Mammary epithelial cell (primary cell): ENCODE data around the gene TANGO2.

DNA sequence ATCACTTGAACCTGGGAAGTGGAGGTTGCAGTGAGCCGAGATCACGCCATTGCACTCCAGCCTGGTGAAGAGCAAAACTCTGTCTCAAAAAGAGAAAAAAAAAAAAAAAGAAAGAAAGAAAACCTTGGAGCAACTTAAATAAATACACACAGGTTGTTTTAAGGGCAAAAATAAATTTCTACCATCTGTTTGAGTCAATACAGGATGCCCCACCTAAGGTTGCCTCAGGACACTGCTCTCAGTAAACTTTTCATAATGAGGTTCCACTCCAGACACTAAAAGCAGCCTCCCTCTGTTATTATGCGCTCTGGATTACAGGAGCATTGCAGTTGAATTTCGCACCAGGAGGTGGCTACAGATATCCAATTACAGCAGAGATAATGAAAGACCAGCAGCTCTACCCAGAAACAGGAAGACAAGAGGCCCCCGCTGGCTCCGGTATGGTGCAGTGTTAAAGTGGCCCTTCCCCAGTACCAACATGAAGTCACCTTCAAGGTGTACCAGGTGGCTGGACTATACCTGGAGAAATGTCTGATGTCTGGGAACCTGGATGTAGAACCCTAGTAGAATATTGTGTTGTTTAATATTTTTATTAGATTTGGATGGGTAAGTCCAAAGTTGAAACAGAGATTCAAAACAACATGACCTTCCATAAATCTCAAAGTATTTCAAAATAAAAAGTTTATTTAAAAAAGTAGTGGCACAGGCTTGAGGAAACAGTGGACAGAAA, 39.4 kb upstream of the SLC25A1 start:
- CAGE, long polyA plus RNA = no peak
- RRBS = no CpG with 5 or more reads among the region's 6 CpGs

DNA sequence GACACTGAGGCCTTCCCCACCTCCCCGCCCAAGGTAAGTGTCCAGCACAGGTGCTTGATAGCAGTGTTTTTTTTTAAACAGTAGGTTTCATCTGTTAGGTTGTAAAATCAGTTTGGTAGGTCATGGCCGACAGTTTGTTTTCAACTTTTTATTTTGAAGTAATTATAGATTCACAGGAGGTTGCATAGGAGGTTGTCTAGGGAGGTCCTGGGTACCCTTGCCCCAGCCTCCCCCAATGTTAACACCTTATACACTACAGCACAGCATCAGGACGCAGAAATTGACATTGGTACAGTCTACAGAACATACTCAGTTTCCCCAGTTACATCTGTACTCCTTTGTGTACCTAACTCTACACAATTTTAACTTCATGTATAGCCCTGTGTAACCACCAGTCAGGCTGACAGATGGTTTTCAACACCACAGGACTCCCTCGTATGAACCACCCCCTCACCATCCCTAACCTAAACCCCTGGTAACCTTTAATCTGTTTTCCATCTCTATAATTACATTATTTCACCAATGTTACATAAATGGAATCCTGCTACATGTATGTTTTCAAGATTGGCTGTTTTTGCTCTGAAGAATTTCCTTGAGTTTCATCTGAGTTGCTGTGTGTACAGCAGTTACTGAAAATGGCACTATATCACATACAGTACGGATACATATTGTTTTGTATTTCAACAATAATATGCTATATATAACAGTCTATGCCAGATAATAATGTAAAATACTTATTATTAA, 6.6 kb downstream of the C22orf39 start:
- CAGE, long polyA plus RNA = no peak
- RRBS = no CpG with 5 or more reads among the region's 5 CpGs

DNA sequence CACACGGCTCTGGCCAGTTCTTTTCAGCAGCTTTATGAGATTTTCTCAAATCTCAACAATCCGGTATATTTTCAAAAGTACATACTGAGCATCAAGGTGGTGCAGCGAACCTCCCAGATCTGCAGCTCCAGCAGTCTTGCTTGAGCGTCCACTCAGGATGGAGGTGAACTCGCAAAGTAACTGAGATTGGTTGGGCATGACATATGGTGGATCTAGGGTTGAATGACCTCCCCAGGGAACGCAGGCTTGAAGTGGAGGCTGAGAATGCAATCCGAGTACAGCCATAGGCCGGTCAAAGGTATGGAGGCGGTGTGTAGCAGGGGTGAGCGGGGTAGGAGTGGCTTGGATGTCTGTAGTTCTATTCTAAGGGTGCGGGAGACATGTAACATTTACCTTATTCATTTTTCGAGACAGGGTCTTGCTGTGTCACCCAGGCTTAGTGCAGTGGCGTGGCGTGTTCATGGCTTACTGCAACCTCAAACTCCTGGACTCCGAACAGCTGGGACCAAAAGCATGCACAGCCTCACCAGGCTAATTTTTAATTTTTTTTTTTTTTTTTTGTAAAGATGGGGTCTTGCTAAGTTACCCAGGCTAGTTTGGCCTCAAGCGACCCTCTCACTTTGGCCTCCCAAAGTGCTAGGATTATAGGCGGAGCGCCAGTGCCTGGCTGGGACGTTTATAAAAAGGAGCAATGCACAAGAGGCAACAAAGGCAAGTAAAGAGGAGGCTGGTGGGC, 685 bp upstream of the C22orf39 start:
- CAGE, long polyA plus RNA = no peak
- RRBS = no CpG with 5 or more reads among the region's 19 CpGs

- CAGE, long polyA plus RNA = no peak
- RRBS = no CpG with 5 or more reads among the region's 20 CpGs
These were observed 827 bp downstream of the UFD1 start for GRCh38 chr22:19477985-19478746.

- CAGE, long polyA plus RNA = no peak
- RRBS = no CpG with 5 or more reads among the region's 12 CpGs
These were observed 2.6 kb downstream of the CDC45 start for GRCh38 chr22:19482067-19483040.

DNA sequence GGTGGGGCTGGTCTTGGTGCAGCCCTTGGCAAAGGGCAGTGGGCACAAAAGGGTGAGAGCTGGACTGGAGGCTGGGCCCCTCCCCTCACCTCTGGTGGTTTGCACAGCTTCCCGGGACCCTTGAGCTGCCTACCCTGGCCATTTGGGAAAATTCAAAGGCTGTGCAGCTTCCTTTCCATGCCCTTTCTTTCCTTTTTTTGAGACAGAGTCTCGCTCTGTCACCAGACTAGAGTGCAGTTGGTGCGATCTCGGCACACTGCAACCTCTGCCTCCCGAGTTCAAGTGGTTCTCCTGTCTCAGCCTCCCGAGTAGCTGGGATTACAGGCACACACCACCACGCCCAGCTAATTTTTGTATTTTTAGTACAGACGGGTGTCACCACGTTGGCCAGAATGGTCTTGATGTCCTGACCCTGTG, 3.1 kb downstream of the CLDN5 start:
- CAGE, long polyA plus RNA = no peak
- RRBS = no CpG with 5 or more reads among the region's 9 CpGs

DNA sequence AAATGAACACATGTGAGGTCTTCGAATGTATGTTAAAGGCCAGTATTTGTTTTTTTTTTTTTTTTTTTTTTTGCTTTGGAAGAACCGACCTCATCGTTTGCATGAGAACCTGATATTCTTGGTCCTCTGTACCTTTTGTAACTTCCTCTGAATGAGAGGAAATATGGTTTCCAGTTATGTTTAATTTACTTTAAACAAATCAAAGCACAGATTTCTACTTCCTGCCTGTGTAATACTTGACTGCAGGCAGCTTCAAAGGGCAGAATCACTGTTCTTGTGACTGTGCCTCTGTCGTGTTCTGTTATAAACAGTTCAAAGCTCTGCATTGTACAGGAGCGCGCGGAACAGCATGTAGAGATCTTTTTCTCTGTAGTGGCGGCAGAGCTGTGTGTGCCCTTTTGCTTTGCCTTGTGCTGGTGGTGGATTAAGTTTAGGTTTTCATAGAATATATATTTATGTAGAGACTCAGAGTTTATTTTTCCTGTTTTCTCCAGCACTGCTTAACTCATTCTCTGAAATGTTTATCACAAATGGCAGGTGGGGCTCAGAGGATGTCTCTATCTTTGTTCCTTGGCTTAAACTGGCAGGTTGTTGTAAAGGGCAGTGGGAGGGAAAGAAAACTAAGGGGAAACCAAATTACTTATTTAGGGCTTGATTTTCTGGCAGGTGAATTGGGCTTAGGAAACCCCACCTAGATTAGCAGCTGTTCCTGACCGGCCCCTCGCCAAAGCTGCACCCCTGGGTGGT, 73.3 kb upstream of the CLDN5 start:
- CAGE, long polyA plus RNA = no peak
- RRBS = no CpG with 5 or more reads among the region's 10 CpGs

DNA sequence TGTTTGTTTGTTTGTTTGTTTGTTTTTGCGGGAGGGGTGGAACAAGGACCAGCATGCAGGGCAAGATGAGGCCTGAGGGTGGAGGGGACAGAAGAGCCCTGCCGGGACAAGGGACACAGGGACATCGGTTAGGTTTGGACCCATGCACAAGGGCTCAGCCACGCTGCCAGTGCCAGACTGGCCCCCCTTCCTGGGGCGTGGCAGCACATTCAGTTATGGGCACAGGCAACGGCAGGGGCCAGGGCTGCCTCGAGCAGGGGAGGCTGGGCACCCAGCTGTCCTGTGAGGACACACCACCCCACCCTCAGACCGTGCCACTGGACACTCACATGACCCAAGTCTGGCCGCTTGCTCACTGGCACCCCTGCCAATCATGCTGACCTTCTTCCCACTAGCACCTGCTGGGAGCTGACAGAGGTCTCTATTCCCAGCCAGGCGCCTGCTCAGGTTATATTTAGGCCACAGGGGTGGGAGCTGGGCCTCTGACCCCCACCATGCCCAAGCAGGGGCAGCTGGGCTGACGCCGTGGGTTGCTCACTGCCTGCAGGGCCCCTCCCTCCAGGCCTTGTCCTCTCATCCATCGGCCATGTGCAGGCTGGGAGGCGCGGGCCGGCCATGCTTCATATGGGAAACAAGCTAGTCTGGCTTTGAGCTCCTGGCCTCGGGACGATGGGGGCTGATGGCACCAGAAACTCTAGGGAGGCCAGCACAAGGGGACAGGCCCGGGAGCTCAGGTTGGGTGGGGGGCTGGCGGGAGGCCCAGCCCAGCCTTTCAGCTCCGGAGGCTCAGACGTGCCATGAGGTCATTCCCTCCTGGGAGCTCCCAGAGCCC, 15.3 kb upstream of the TBX1 start:
- CAGE, long polyA plus RNA = no peak
- RRBS = 74% methylated on average over 4 of the region's 22 CpGs

DNA sequence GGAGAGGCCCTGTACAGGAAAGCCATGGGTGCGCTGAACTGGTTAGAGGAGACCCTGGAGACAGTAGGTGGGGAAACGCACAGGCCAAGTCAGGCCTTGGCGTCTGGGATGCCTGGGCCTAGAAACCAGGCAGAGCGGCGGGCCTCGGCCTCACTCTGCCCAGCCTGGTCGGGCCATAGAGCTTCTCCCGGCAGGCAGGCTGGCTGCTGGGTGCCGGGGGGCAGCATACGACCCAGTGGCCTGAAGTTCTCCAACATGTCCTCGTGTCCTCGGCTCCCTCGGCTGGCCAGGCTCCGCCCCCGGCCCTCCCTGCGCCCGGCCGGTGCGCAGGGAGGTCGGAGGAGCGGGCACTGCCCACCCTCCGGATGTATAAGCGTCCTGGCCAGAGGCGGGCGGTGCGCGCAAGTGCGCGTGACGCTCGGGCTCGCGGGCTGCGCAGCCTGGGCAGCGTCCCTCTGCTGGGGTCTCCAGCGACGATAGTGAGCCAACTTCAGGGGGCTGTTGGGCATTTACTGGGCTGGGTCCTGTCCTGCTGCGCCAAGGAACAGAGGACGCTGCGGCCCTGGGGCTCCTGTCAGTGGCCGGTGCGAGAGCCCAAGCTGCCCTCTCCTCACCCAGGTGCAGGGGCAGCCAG, 2.1 kb upstream of the TBX1 start:
- CAGE, long polyA plus RNA = no peak
- RRBS = 93% methylated on average over 13 of the region's 42 CpGs

DNA sequence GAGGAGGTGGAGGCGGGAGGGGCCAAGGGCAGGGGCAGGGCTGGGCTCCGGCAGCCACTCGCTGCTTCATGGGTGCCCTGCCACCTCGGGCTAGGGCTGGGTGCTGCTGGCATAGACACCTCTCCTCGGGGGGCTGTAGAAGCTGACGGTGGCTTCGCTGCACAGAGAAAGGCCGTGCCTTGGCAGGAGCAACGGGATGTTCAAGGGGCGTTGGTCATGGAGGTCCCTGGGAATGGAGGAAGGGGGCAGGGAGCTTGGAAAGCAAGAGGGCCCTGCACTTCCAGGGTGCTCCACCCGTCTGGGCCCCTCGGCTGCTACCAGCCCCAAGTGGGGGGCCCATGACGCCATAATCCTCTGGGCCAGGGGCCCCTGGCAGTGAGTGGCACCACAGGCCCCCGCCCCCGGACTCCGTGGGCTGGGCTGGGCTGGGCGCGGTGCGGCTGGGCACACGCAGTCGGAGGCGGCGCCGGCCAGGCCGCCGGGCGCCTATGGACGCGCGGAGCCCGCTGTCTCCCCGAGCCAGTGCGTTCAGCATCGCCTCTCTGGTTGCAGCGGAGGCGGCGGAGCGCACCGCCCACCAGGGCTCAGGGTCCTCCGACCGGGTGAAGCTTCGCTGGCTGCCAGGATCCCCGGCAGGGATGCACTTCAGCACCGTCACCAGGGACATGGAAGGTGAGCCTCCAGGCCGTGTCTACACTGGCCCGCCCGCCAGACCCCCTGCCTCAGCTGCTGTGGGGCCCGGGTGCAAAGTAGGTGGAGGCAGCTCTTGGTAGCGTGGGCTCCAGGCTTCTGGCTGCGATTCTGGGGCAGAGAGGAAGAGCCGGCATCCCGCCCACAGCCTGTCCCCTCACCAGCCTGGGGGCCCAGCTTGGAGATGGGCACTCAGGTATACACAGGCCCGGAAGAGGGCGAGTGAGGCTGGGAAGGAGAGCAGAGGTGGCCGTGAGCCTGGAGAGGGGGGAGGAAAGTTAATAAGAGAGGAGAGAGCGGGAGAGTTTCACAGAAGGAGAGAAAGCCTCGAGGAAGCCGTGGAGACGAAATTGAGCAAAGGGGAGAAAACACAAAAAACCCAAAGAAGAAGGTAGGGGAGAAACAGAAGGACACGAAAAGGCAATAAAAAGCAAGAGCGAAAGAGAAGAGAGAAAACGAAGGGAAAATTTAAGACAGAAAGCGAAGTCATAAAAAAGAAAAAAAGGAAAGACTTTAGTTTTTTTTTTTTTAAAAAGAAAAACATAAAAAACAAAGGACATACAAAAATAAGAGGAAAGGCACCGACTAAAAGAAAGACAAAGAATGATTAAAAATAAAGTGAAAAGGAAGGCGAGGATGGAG, 1.1 kb upstream of the TBX1 start:
- CAGE, long polyA plus RNA = no peak
- RRBS = 44% methylated on average over 17 of the region's 65 CpGs

DNA sequence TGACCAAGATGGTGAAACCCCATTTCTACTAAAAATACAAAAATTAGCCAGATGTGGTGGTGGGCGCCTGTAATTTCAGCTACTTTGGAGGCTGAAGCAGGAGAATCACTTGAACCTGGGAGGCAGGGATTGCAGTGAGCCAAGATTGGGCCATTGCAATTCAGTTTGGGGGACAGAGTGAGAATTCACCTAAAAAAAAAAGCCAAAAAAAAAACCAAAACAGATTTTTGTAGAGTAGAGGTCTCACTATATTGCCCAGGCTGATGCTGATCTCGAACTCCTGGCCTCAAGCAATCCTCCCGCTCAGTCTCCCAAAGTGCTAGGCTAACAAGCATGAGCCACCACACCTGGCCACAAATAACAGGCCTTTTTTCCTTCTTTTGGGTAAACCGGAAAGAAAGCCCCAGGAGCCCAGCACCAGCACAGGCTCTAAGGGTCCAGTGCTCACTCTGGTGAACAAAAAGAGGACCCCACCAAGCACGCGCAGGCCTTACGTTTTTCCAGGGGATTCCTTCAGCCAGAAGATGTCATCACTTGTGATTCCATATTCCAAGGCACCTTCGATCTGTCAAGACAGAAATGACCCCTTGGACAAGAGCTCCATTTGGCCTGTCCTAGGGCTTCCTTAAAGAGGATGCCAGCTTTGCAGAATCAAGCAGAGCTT, 30.6 kb upstream of the COMT start:
- CAGE, long polyA plus RNA = no peak
- RRBS = no CpG with 5 or more reads among the region's 8 CpGs

DNA sequence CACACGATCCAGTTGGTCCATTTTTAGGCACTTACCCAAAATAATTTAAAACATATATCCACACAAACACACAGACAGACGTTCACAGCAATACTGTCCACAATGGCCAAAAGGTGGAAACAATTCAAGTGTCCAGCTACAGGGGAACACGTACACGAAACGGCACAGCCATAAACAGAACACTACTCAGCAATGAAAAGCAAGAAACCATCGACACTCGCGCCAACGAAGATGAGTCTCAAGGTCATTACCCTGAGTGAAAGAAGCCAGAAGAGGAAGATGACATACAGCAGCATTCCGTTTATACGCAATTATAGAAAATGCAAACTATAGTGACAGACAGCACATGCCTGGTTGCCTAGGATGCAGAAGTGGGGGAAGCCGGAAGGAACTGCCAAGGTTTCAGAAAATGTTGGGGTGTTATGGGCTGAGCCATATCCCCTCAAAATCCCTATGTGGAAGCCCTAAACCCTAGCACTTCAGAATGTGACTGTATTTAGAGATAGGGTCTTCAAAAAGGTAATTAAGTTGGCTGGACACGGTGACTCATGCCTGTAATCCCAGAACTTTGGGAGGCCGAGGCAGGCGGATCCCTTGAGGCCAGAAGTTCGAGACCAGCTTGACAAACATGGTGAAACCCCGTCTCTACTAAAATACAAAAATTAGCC, 13.2 kb upstream of the COMT start:
- CAGE, long polyA plus RNA = no peak
- RRBS = no CpG with 5 or more reads among the region's 17 CpGs

DNA sequence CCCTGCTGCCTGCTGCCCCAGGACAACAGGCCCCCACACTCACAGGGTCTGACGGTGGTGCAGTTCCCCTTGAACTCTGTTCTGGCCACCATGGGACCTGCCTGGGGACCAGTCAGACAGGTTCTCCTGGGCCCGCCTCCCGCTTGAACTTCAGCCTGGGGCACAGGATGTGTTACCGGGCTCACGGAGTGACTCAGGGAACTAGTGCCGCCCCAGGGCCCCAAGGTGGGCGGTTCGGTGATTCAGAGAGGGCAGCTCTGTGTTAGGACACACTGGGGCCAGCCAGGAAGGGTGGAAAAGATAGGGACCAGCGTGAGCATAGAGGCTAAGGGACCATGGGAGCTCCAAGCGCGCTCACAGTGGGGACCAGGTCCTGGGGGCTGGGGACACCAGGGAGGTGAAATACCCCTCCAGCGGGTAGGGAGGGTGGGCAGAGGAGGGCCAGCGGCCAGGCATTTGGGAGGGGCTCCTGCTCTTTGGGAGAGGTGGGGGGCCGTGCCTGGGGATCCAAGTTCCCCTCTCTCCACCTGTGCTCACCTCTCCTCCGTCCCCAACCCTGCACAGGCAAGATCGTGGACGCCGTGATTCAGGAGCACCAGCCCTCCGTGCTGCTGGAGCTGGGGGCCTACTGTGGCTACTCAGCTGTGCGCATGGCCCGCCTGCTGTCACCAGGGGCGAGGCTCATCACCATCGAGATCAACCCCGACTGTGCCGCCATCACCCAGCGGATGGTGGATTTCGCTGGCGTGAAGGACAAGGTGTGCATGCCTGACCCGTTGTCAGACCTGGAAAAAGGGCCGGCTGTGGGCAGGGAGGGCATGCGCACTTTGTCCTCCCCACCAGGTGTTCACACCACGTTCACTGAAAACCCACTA, 21.6 kb upstream of the TXNRD2 start:
- CAGE, long polyA plus RNA = no peak
- RRBS = no CpG with 5 or more reads among the region's 32 CpGs

DNA sequence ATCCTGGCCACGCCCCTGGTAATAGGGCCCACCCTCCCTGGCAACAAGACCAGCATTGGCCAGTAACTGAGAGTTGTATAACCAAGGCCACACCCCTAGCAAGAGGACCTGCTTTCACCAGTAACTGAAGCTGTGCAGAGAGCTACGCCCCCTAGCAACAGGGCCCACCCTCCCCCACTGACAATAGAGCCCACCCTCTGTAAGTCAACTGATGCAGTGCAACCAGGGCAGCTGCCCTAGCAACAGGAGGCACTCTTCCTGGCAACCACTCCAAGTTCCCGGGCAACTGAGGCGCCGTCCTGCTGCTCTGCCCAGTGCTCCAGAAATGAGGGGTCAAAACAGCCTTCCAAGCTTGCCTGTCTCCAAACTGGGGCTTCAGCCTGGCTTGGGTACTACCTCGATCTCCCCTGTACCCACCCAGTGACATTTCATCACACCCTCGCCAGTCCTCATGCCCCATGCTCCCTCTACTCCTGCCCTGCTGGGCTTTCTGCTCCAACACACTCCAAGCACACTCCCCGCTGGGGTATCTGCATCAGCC, 33.0 kb upstream of the TXNRD2 start:
- CAGE, long polyA plus RNA = no peak
- RRBS = no CpG with 5 or more reads among the region's 8 CpGs

DNA sequence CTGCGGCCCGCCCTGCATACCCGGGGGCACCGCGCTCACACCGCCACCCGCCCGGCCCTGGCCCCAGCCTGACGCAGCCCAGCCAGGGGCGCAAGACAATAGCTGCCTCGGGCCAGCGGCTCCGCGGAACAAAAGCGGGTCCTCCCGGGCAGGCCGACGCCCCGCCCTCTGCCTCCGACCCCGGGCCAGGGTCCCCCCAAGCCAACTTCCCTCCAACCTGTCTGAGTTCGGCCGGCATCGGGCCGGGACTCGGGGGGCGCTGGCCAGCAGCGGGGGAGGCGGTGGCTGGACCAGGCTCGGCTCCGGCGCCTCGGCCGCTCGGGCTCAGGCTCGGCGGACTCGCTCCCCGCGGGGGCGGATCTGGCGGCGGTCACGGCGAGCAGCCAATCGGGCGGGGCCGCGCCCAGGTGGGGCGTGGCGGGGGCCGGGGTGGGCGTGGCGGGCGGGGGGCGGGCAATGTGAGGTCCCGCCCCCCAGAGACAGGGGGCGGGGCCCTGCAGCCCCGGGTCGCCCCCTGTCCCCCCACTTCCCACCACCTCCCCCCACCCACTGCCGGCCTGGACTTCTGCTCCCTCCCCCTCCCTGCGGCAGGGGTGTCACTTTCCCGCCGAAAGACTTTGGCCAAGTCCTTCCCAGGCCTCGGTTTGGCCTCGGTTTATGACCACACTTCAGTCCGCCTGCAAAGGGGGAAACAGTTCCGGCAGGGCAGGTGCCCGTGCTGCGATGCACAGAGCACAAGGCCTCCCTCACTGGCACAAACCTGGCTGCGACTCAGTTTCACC, 29.6 kb downstream of the ARVCF start:
- CAGE, long polyA plus RNA = no peak
- RRBS = 2% methylated on average over 33 of the region's 71 CpGs

- CAGE, long polyA plus RNA = no peak
- RRBS = no CpG with 5 or more reads among the region's 13 CpGs
These were observed 21.0 kb downstream of the ARVCF start for GRCh38 chr22:19995542-19996069.

DNA sequence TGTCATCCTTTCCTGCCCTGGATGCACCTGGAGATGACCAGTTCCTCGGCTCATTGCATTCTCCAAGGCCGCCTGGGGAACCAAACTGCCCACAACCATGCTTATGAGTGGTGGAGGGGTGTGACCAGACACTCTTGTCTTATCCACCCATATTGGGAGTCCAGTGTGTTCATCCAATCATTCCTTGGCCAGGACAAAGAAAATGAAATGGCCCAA, 1.2 kb upstream of the ARVCF start:
- CAGE, long polyA plus RNA = no peak
- RRBS = no CpG with 5 or more reads among the region's 2 CpGs

DNA sequence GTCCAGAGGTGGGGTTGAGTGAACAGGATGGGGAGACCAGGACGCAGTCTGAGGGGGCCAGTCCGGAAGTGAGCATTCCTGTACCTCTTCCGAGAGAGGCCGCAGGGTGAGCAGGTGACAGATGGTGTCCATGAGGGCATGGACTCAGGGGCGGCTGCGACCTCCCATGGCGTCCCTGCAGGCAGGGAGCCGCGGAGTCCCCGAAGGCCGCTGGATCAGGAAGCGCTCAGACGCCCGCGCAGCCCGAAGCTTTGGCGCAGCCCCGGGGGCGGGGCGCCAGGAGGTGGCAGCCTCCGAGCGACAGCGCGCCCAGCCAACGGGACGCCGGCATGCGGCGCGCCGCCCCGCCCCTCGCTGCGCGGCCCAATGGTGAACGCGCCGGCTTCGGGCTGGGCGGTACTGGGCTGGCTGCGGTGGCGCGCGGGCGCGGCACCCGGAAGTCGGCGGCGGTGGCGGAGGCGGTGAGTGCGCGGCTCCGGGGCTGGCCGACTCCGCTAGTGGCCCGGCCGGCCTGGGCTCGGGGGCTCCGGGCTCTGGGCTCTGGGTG, at the start of gene TANGO2:
Gene TANGO2, plus strand, starts transcription at position 437 of the 547 bp plus-strand sequence.
- CAGE, long polyA plus RNA = no peak
- RRBS = under 1% methylated on average over 38 of the region's 61 CpGs

- CAGE, long polyA plus RNA = no peak
- RRBS = no CpG with 5 or more reads among the region's 50 CpGs
These were observed 5.9 kb downstream of the DGCR8 start for GRCh38 chr22:20085565-20086768.

- CAGE, long polyA plus RNA = no peak
- RRBS = no CpG with 5 or more reads among the region's 29 CpGs
These were observed 4.7 kb upstream of the ZDHHC8 start for GRCh38 chr22:20126635-20127669.